Measurements from ENCODE around the genes EEA1 and UBE2N.

GRCh38 chr12:92123454-92124132 is 22.1 kb downstream of the BTG1 start:
- PRO-cap = no peak

GRCh38 chr12:92185176-92185673 is 39.6 kb upstream of the BTG1 start:
- PRO-cap = no peak

GRCh38 chr12:92502711-92503343 is 200.0 kb upstream of the PLEKHG7 start:
- PRO-cap = no peak

GRCh38 chr12:92503344-92504301 is 199.2 kb upstream of the PLEKHG7 start:
- PRO-cap = no peak

DNA sequence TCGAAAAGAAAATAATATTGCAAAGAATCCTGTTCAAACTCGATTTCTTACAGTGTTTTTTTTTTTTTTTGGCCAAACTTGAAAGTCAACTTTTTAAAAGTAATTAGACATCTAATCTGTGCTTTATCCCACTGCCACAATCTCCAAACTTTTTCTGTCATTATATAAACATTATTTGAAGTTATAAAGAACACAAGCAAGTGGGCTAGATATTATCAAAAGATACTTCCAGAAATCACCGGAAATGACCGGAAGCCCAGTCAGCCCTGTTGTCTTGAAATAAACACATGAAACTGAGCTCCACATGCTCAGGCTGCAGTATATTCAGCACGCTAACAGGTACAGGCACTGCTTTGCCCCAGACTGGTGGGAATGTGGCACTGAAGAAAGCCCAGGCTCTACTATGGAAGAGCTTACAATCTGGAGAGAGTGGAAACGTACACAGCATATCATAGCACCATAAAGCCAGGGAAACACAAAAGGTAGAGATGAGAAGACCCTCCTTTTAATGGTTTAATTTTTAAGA is 158.9 kb upstream of the PLEKHG7 start:
- PRO-cap = no peak

- PRO-cap = no peak
Observed at GRCh38 chr12:92546128-92546638, 156.6 kb upstream of the PLEKHG7 start.

GRCh38 chr12:92568787-92569233 is 134.0 kb upstream of the PLEKHG7 start:
- PRO-cap = no peak

- PRO-cap = unidirectional peak, plus-strand start at chr12:92589932
Observed at GRCh38 chr12:92589686-92590083, 113.1 kb upstream of the PLEKHG7 start.

DNA sequence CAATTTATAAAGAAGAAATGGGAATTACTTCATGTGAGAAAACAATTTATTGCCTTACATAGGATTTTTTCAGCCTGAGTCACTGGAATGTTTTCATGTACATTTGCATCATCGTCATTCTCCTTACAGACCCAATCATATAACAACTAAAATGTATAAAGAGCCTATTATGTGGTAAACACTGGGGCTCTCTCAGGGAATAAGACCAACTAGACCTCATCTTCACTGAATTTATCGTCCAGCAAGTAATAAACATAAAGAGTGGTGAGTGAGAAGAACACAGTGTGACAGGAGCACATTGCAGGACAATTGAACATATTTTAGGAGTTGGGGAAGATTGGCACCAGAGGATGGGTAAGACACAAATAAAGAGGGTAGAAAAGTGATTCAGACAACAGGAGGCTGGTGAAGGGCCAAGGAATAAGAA is 100.2 kb upstream of the PLEKHG7 start:
- PRO-cap = no peak

- PRO-cap = no peak
Observed at GRCh38 chr12:92852875-92853074, 76.3 kb downstream of the EEA1 start.

GRCh38 chr12:92928400-92929401 is at the start of gene EEA1:
Gene EEA1 (minus strand): TSS chr12:92929295.
- PRO-cap = bidirectional peak, plus-strand start at chr12:92928722, minus-strand start at chr12:92928700; bidirectional peak, plus-strand start at chr12:92928728, minus-strand start at chr12:92928885; bidirectional peak, plus-strand start at chr12:92929598, minus-strand start at chr12:92929324

DNA sequence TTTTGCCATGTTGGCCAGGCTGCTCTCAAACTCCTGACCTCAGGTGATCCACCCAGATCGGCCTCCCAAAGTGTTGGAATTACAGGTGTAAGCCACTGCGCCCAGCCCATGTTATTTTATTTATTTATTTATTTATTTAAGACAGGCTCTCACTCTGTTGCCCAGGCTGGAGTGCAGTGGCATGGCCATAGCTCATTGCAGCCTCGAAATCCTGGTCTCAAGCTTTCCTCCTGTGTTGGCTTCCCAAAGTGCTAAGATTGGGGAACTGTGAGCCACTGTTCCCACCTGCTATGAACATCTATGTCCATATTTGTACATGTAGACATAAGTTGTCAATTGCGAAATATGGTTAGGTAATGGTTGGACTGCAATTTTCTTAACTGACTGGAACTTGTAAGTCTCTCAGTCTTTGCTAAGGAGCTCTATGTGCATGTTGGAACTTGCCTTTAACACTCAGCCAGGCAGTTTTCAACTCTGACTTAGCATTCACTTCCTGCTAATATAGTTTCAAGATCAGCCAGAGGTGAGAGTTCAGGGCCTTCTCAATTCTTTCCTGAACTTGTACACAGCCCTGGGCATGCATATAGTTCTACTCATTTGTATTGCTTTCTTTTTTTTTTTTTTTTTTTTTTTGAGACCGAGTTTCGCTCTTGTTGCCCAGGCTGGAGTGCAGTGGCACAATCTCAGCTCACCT is 44.5 kb upstream of the EEA1 start:
- PRO-cap = no peak

DNA sequence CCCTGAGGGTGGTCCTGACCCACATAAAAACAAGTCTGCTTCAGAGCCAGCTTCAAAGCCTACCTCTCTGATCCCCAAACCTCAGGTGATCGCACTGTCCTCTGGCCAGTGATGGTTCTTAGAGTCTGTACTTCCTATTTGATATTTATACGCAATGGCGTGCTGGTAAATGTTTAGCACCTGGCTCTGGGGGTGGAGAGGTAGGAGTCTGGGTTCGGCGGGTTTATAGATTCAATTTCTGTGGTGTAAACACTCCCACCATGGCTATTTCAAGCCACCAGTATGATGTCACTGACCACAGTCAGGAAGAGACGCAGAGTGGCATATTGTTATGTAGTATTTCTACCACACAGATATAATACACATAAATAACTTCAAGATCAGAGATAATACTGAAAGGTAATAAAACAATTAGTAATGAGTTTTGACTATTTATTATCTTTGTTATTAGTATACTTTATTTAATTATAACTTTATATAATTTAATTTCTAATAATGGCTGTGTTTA is 166.3 kb upstream of the EEA1 start:
- PRO-cap = no peak

DNA sequence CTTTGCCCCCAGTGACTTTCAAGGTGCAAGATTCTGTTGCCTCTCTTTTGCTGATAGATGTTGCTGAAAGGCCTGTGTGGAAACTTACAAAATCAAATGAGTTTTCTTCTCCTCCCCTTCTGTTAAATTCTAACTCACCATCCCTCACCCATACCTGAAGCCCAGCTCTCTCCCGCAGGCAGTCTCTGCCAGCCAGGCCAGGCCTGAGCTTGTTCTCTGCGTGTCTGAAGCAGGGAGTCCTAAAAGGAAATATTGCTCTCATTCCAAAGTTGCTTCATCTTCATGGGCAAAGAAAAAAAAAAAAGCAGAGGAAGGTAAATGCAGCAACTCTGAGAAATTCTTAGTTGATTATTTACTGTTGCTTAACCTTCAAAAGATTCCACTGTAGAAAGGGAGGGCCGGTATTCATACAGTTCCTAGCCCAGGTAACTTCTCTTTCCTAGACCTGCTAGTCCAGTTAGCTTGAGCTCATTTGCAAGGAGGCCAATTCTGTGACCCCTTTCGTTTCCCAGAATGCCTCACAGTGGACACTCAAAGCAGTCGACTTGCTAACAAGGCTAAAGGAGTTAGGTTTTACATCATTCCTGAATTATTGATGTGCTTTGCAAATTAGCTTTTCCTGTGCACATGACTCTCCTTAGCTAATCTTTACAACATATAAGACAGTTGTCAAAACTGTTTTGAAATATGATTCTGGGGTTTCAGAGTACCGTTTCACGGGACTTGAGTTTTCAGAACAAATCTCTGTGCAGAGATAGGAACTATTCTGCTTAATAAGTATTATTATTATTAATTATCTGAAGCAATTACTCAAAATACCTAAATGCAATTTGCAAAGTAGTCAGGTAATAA is 193.6 kb upstream of the EEA1 start:
- PRO-cap = no peak

DNA sequence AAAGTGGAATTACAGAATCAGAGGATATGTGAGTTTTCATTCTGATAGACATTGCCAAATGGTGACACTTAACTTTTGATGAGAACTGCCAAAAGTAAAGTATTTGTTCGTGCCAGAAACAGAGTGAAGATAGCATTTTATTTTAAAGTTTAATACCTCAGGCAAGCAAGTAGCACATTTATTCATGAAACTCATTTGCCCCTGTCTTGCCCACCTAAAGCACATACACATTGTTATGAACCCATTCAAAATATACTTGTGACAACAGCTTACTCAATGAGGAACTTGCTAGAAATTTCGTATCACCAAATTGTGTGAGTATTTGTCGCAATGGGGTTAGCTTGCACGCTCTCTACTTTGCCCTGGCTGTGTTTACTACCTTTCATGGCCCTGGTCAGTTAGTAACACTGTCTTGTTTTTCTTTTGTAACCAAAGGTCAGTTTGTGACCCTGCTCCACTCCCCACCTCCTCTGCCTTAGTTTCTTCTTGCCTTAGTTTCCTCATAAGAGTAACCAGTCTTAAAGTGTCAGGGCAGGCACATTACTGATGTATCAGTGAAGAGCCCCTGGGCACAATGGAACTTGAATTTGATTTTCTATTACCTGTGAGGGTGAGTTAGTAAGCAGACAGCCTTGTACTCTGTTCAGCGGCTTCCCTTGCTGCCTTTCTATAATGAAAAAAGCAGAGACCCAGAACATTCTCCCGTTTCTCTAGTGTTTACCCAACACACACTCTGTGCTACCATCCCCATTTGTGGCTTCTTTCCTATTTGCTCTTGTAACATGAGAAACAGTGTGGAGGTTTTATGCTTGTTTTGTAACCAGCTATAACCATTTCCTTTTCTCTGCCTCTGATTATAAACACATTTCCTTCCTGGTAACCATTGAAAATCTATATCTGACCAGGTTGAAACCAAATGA is 205.9 kb upstream of the EEA1 start:
- PRO-cap = no peak

GRCh38 chr12:93379322-93379585 is 1.5 kb downstream of the NUDT4 start:
- PRO-cap = no peak

DNA sequence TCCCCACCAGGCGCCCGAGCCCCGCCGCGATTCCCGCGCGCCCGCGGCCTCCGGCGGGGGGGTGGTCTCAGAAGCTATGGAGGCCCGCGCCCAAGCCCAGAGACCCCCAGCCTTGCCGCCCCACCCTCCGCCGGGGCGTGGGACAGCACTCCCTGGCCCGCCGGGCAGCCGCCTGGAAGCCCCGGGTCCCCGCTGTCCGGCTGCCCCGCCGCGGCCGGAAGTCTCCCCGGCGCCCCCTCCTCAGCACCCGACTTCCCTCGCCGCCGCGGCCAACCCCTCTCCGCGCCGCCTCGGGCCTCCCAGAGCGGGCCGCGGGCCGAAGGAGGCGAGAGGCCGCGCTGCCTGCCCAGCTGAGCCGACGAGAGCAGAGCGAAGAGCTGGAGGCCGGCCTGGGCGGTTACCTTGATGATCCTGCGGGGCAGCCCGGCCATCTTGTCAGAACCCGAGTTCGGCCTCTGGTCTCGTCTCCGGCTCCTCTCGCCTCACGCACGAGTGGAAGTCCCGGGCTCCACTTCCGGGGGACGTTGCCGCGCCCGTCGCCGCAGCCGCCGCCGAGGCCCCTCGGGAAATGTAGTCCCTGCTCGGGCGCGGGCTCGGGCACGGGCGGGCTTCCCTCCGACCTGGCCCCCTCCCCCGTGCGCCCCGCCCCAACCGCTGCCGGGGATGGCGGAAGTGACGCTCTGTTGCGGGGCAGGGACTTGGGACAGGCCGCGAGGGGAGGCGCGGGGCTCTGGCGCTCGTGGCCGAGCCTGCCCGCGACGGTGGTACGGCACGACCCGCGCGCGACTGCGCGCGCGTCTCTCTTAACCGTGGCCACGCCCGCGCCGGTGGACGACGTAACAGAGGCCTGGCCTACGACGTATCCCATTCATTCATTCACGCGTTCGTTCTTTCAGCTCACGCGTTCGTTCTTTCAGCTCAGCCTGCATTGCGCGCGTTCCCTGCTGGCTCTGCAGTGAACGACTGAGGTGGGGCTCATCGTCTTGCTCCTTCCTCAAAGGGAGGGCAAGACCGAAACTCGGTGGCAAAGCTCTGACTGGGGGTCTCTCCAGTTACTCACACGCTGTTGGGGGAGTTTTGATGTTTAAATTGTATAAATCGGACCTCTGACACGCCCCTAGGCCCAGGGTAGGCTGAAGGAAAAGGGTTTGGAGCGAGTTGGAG is at the start of gene UBE2N:
TSS of gene UBE2N (minus strand) at position 494 of the 1,164 bp plus-strand sequence.
- PRO-cap = bidirectional peak, plus-strand start at position 302 of the sequence, minus-strand start at position 174 of the sequence; bidirectional peak, plus-strand start at position 409 of the sequence, minus-strand start at position 457 of the sequence; bidirectional peak, plus-strand start at position 693 of the sequence, minus-strand start at position 805 of the sequence

GRCh38 chr12:93711314-93711830 is 34.2 kb downstream of the CRADD start:
- PRO-cap = no peak

- PRO-cap = bidirectional peak, plus-strand start at chr12:93741927, minus-strand start at chr12:93741922; bidirectional peak, plus-strand start at chr12:93742361, minus-strand start at chr12:93742446; bidirectional peak, plus-strand start at chr12:93742800, minus-strand start at chr12:93742743
Observed at GRCh38 chr12:93741800-93743060, 65.1 kb downstream of the CRADD start.

DNA sequence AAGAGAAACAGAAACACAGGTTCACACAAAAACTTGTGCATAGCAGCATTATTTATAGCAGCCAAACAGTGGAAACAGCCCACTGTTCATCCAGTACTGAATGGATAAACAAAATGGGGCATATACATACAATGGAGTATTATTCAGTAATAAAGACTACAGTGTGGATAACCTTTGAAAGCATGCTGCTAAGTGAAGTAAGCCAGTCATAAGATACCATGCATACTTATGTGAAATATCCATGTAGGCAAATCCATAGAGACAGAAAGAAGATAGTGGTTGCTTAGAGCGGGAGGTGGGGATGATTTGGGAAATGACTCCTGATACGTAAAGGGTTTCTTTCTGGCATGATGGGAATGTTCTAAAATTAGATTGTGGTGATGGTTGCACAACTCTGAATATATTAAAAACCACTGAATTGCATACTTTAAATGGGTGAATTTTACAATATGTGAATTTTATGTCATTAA is 99.4 kb downstream of the CRADD start:
- PRO-cap = no peak